Skin of body (tissue), 2 donors: ENCODE results near the gene CHPF2.

DNA sequence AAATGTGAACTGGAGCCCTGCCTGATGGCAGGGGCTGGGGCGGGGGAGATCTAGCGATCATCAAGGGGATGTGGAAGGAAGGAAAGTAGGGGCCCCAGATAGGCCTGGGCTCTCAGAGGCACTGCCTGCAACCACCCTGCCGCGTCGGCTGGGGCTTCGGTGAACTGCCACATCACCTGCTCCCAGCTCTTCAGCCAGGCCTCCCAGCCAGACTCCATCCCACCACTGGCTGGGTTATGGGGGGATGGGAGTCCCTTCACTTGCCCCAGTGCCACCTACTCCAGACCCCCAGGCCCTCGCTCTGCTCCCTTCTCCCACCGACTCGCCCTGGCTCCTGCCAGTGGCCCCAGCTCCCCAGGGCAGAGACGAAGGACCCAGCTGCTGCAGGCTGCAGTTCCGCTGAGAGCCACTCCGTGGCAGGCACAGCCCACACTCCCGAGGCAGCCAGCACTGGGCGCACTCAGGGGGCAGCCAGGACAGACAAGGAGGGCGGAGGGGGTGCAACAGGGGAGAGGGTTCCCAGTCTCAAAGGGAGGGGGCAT is 15.3 kb downstream of the KCNH2 start:
- RAMPAGE, long total RNA: no peak

DNA sequence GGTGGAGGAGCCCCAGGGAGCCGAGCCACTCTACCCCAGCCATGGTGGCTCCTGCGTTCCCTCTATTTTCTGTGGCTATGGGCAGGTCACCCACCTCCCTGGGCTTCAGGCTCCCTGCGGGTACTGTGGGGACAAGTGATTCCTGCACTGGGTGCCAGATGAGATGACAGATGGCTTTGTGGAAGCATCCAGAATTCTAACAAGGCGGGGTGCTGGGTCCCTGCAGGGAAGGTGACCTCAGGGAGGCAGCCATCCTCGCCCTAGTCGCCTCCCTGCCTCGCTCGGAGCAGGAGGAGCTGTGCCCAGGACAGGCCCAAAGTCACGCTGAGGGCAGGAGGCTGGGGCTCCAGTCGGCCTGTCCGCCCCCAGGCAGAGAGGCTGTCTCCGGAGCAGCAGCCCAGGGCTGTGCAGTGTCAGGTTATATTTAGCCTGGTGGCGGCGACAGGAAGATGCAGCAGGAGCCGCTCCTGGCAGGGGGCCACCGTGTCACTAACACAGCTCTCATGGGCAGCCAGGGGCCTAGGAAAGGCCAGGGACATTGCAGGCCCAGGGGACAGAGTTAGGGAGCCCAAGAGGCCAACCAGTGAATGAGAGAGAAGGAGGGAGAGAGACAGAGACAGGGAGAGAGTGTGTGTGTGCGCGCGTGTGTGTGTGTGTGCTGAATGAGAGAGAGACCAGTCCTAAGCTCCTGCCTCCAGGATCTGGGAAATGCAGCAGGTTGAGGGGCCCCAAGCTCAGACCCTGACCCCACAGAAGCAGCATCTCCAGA is 13.5 kb downstream of the KCNH2 start:
- RAMPAGE, long total RNA: no peak

- RAMPAGE, long total RNA: no peak
Observed at GRCh38 chr7:151019075-151019379, 5.3 kb downstream of the ATG9B start.

DNA sequence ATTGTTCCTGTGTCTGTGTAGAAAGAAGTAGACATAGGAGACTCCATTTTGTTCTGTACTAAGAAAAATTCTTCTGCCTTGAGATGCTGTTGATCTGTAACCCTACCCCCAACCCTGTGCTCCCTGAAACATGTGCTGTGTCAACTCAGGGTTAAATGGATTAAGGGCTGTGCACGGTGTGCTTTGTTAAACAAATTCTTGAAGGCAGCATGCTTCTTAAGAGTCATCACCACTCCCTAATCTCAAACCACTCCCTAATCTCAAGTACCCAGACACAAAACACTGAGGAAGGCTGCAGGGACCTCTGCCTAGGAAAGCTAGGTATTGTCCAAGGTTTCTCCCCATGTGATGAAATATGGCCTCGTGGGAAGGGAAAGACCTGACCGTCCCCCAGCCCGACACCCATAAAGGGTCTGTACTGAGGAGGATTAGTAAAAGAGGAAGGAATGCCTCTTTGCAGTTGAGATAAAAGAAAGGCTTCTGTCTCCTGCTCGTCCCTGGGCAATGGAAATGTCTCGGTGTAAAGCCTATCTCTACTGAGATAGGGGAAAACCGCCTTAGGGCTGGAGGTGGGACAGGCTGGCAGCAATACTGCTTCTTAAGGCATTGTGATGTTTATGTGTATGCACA is 1.1 kb upstream of the ABCB8 start:
- RAMPAGE, long total RNA: no peak

- RAMPAGE, long total RNA: no peak
Observed at GRCh38 chr7:151050838-151051638, 2.7 kb downstream of the ASIC3 start.

DNA sequence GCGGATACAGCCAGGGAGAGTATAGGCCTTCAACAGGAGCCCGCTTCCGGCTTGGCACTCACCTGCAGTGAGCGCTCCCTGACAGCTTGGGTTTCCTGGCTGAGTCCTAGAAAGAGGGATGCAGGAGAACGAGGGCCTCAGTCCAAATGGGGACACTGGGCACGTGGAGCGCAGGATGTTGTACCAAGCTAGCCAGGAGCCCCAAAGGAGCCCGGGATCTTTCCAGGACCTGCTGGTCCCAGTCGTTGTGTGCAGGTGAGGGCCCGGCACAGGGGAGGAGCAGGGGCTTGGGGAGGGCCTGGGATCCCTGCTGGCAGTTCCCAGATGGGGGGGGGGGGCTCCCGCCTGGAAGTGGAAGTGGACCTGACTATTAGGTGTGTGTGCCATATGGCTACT is 3.6 kb downstream of the AGAP3 start:
- RAMPAGE, long total RNA: no peak

DNA sequence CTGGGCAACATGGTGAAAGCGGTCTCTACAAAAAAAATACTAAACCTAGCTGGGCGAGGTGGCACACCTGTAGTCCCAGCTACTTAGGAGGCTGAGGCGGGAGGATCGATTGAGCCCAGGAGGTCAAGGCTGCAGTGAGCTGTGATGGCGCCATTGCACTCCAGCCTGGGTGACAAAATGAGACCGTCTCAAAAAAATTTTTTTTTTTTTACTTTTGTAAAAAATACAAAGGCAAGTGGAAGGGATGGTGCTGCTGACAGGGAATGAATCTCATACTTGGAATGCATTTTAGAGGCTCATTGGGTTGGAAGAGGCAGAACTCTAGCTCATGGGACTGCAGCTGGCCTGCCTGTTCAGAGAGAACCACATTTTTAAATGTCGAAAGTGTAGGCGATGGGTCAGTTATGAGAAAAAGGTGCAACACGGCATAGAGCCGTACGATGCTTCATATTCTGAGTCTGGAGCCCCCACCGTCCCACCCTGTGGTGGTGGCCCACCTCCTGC is 21.2 kb downstream of the AGAP3 start:
- RAMPAGE, long total RNA: no peak

GRCh38 chr7:151232307-151232642 is at the start of gene CHPF2:
TSS of gene CHPF2 (plus strand) at chr7:151232483.
- RAMPAGE, long total RNA: no peak

- RAMPAGE, long total RNA: no peak
Observed at GRCh38 chr7:151392866-151393246, 17.0 kb downstream of the WDR86 start.

GRCh38 chr7:151410633-151411028 is 793 bp upstream of the WDR86 start:
- RAMPAGE, long total RNA: no peak

- RAMPAGE, long total RNA: no peak
Observed at GRCh38 chr7:151433380-151433710, 6.6 kb downstream of the CRYGN start.

DNA sequence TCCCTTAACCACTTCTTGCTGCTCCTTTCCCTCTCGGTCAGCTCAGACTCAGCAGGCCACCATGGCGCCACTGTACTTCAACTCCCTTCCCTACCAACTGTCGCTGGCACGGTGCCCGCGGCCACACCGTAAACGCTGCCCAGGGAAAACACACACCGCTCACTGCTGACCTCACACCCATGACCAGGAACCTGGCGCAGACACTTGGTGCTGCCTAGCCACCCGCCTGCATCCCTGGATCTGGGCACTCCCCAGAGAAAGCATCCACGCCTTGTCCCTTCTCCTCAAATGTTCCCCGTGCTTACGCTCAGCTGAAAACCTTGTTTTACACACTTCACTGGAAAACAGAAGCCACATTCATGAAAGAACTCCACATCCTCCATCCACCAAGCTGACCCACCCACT is 28.4 kb upstream of the CRYGN start:
- RAMPAGE, long total RNA: no peak

GRCh38 chr7:151512351-151512969 is 7.2 kb downstream of the RHEB start:
- RAMPAGE, long total RNA: no peak

GRCh38 chr7:151550754-151551008 is 31.0 kb upstream of the RHEB start:
- RAMPAGE, long total RNA: no peak

DNA sequence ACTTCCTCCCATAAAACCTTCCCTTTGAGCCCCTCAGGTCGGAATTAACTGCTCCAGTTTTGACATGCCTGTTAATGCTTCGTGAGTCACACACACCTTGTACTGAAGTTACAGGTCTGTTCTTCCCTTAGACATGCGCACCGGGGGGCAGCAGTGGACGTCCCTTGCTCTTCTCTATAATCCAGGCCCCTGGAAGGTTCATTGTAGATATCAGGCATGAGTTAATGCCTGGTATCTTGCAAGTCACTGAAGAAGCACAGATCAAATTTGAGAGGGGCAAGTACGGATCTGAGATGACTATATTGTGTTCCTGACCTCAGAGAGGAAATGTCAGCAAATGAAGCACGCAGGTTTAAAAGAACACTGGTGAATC is 88.6 kb upstream of the RHEB start:
- RAMPAGE, long total RNA: no peak

- RAMPAGE, long total RNA: no peak
Observed at GRCh38 chr7:151614415-151615082, 94.9 kb upstream of the RHEB start.

DNA sequence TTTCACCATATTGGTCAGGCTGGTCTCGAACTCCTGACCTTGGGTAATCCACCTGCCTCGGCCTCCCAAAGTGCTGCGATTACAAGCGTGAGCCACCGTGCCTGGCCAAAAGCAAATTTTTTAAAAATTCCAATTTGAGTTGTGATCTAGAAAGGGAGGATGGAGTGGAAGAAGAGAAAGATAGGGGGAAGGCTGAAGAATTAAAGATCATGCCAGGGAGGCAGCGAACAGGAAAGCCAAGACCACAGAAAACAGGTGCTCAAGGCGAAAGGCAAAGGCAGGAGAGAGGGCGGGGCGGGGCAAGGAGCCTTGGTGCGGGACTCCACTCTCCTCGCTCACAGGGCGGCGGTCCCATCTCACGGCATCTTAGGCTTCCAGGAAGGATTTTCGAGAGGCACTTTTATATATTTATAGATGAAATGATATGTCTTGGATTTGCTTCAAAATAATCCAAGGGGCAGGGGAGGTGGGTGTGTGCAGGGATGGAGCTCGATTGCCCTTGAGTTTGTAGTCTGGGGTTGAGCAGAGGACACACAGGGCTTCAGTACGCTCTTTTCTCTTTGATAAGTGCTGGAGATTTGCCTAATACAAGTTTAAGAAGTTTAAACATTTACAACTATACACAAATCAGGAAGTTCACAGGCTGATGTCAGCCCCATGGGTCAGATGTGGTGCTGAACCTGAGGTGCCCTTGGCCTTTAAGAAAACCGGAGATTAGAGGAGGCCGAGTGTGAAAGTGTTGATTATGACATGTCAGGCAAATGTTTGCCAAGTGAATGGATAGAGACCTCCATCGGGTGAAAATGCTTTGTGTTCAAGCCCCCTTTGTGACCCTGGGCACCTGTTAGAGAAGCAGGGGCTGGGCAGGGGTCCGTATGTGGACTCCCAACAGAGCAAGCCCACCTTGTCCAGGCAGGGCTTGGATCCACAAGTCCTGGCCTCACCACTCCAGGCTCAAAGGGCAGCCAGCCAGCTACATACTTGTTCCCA is 161.1 kb downstream of the PRKAG2 start:
- RAMPAGE, long total RNA: no peak

GRCh38 chr7:151722476-151722949 is 154.4 kb downstream of the PRKAG2 start:
- RAMPAGE, long total RNA: no peak

GRCh38 chr7:151725503-151726201 is 151.3 kb downstream of the PRKAG2 start:
- RAMPAGE, long total RNA: no peak

GRCh38 chr7:151755851-151757039 is 120.7 kb downstream of the PRKAG2 start:
- RAMPAGE, long total RNA: no peak